ENCODE data around the gene HECTD1.

DNA sequence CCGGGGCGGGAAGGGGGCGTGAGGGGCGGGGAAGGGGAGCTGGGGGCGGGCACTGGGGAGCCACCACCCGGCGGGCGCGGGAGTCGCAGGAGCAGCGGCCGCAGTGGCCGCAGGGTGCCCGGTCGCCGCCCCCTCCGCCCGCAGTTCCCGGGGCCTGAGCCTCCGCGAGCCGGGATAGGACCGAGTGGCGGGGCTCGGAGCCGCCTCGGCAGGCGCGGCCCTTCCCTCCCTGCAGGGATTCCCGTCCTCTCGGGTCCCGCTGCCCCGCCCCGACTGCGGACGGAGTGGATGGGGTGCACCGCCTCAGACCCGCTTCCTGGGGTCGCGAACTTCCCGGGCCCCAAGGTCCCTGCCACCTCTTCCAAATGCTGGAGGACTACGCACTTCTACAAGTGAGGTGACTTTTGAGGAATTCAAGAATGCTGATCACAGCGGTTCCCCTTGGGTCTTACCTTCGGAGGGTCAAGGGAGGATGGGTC, 271 bp upstream of the PRKD1 start:
- RRBS, result 23% methylated on average over 14 of the region's 44 CpGs

DNA sequence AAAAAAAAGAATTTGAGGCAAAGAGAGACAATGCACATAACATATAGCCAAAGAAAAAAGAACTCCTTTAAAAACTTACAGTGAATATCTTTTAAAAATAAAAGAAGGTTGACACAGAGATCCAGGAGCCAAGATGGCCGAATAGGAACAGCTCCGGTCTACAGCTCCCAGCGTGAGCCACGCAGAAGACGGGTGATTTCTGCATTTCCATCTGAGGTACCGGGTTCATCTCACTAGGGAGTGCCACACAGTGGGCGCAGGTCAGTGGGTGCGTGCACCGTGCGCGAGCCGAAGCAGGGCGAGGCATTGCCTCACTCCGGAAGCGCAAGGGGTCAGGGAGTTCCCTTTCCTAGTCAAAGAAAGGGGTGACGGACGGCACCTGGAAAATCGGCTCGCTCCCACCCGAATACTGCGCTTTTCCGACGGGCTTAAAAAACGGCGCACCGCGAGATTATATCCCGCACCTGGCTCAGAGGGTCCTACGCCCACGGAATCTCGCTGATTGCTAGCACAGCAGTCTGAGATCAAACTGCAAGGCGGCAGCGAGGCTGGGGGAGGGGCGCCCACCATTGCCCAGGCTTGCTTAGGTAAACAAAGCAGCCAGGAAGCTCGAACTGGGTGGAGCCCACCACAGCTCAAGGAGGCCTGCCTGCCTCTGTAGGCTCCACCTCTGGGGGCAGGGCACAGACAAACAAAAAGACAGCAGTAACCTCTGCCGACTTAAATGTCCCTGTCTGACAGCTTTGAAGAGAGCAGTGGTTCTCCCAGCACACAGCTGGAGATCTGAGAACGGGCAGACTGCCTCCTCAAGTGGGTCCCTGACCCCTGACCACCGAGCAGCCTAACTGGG, 84.8 kb upstream of the G2E3 start:
- RRBS, result no CpG with 5 or more reads among the region's 38 CpGs

DNA sequence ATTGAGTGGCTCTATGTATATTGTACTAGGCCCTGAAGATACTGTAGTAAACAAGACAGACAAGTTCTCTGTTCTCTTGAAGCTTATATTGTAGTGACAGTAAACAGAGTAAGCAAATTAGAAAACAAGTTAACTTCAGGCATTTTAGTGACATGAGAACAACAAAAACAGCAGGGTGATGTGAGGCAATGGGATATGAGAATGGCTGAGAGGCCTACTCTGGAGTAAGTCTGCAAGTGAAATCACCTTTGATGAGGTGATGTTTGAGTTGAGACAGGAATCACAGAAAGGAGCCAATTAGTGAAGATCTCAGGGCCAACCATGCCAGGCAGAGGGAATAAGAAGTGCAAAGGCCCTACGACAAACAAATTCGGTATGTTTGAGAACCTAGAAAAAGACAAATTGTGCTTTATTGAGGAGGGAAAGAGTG, 54.2 kb downstream of the SCFD1 start:
- RRBS, result no CpG with 5 or more reads among the region's 2 CpGs

GRCh38 chr14:30918612-30919850, 44.7 kb downstream of the COCH start:
- RRBS, result no CpG with 5 or more reads among the region's 4 CpGs

- RRBS, result no CpG with 5 or more reads among the region's 7 CpGs
Observed at GRCh38 chr14:31003246-31004127, 22.0 kb upstream of the AP4S1 start.

DNA sequence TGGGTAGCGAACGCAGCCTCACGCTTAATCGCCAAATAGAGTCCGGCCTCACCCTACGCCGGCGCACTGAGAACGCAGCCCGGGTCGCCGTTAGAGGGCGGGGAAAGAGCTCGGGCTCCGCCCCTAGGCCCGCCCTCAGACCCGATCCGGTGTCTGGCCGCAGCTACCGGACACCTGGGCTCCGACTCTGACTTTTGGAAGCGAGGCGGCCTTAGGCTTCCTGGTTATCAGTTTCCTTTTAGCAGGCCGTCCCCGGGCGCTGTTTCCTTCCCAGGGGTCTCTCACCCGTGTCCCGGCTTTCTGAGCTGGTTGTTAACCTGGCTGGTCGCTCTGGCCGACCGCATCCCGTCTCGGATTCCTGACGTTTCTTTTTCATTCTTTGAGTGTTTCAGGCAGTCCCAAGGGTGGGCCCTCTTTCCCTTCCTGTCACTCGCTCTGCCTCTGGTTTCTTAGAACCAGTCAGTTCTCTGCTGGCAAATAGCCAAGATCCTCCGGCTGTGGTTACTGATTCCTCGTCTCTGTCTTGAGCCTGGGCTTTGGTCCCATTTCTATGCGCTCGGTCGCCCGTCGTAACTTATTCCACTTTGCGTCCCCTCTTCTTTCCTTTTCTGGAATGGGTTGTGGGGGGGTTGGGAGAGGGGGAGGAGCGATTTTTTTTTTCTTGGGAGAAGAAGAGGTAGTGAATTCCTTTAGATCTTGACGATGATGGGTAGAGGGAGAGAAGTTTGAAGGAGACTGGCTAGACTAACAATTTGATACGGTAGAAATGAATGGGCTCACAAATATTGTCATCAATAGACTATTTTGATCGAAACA, 516 bp upstream of the STRN3 start:
- RRBS, result 4% methylated on average over 14 of the region's 47 CpGs

DNA sequence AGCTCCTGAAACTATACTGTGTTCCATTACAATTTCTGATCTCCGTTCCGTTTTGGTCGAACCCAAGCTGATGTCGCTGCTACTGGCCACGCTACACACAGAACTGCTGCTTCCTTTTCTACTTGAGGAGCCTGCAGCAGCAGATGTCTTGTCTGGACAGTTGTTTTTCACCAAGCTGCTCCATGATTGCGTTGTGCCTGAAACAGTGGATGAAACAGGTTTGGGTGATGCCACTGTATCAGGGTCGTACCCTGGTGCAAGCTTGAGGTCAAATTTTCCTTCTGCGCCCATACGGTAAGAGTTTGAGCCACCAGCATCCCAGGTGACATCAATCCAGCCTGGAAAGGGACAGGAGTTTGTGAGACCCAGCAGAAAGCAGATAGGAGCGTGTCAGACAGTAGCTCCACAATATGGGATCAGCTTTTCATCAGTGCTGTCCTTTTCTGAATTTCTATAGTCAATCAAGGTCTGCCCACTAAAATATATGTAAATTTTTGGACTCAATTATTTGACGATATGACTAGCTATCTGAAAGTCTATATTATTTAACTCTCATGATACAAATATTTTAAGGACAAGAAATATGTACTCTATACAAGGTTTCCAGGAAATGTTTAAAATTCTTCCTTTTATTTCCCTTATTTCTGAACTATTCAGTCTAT, 78.4 kb downstream of the HECTD1 start:
- RRBS, result no CpG with 5 or more reads among the region's 11 CpGs

- RRBS, result no CpG with 5 or more reads among the region's 9 CpGs
Observed at GRCh38 chr14:31133147-31133901, 74.3 kb downstream of the HECTD1 start.

- RRBS, result no CpG with 5 or more reads among the region's 6 CpGs
Observed at GRCh38 chr14:31134715-31135240, 72.8 kb downstream of the HECTD1 start.

DNA sequence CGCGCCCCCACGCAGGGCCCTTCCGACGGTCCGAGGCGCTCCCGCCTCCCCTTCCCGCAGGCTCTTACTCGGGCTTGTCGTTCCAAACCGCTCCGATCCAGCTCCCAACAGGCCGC, 412 bp downstream of the HECTD1 start:
- RRBS, result 0% methylated on average over 3 of the region's 14 CpGs

DNA sequence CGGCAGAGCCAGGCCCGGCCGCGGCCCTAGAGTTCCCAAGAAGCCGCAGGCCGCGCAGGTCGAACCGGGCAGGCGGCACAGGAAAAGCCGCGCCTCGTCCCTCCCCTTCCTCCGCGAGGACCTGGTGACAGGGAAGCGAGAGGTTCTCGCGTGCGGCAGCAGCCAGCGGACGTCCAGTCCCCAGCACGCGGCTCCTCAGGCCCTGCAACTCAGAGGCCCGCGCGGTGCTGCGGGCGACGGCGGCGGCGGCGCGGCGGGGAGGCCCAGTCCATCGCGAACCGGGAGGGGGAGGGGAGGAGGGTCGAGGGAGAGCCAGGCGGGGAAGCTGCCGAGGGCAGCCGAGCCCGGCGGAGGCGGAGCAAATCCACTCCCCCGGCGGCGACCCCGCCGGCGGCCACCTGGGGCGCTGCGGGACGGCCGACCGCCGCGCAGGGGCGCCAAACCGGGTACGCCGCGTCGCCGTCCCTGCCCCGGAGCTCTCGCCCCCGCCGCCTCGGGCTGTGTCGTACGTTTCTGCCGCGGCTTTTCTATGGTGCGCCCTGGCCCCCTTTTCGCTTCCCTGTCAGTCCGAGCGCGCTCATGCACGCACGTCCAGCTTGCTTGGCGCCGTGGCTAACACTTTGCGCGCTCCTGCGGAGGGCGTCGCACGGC, at the start of gene HECTD1:
TSS of gene HECTD1 (minus strand) at position 355 of the 651 bp plus-strand sequence.
- RRBS, result 4% methylated on average over 26 of the region's 89 CpGs

DNA sequence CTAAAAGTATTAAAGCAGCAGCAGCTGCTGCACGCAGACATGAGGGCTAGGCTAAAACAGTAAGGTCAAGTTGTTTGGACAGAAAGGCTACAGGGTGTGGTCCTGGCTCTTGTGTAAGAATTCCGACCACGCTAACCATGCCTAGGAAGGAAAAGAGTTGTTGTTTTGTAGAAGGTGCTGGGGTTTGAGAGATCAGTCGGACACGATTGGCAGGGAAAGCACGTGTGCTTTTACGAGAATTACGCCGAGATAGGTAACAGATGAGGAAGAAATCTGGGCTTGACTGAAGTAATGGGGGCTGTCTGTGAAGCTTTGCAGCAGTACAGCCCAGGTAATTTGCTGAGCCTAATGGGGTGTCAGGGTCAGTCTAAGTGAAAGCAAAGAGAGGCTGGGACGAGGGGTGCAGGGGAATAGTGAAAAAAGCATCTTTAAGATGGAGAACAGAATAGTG, 39.9 kb upstream of the HECTD1 start:
- RRBS, result no CpG with 5 or more reads among the region's 10 CpGs

DNA sequence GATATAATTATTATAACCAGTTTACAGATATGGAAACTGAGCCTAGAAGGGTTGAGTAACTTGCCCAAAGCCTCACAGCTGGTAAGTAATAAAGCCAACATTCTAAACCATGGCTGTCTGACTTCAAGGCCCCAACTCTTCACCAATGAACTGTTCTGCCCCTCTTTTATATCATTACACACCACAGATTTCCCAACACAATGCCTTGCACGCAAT, 222.6 kb upstream of the ARHGAP5 start:
- RRBS, result no CpG with 5 or more reads among the region's 1 CpG

DNA sequence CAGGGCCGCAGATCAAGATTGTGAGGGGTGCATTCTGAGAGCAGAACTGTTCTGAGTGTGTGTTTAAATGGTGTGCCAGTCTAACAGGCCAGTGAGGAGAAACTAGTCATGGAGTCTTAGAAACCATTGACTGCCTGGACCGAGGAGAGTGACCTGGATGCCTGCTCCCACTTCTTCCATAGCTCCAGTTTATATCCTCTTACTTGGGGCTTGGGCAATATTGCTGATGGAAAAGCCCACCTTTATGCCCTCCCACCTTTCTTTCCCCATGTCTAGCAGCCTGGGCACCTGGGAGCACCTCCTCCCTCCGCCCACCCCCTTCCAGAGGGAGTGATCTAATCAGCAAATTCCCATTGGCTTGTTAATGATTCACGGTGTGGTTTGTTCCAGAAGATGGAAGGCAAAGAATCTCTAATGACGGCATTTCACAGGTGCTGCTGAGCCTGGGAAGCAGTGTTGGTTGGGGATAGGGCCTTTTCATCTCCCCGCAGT, 71.1 kb upstream of the ARHGAP5 start:
- RRBS, result no CpG with 5 or more reads among the region's 6 CpGs

DNA sequence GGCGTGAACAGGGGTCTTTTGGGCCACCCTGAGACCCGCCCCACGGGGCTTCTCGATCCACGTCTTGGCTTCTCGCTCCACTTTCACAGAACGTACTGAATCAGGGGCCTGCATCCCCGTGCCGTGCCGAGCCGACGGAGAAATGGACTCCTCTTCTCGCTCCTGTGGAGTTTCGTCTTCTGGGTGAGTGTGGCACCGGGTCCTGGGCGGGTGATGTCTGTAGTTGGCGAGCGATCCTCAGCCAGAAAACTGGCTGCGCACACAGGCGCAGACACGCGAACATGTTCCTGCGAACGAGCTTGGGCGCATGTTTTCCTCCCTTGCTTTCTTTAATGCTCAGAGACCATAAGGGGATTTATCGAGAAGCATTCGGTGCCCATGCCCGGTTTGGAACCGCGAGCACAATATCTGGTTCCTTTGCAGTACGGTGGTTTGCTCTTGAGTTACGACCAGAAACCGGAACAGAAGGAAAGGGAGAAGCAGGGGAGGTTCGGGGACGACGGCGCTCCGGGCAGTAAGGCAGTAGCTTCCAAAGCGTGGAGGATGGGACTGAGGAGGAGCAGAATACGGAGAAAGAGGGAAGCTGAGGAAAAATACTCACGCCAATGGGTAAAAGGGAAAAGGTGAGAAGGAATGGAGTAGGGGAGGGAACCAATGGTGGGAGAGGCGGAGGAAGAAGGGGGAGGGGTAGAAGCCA, 921 bp upstream of the ARHGAP5 start:
- RRBS, result 4% methylated on average over 11 of the region's 42 CpGs

GRCh38 chr14:32407068-32407537, 78.0 kb downstream of the AKAP6 start:
- RRBS, result no CpG with 5 or more reads among the region's 2 CpGs

- RRBS, result no CpG with 5 or more reads among the region's 4 CpGs
Observed at GRCh38 chr14:32574056-32574488, 245.0 kb downstream of the AKAP6 start.

GRCh38 chr14:32937539-32937996, 1.1 kb upstream of the NPAS3 start:
- RRBS, result 71% methylated on average over 1 of the region's 9 CpGs

GRCh38 chr14:33564601-33565347, 386.1 kb downstream of the EGLN3 start:
- RRBS, result no CpG with 5 or more reads among the region's 2 CpGs

DNA sequence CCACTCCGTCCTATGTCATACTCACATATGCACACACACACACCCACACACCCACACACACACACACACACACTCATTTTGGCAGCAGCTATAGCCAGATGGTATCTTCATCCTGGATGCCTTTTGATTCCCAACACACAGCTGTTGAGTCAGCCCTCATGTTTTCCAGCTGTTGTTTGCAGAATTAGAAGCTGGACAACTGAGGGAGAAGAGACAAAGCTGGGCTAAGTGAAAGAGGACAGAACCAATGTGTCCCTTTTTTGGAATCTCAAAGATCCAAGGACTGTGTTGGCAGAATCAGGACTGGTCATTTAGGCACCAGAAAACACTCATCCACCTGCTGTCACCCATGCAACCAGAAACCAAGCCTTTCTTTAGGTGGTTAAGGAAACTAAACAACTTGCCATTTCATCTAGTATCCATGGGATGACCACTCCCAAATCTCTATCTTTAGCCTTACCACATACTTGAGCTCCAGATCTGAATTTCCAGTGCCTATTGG, 80.1 kb upstream of the EGLN3 start:
- RRBS, result no CpG with 5 or more reads among the region's 1 CpG